ENCODE measurements around the genes PTPN23 and SCAP.

DNA sequence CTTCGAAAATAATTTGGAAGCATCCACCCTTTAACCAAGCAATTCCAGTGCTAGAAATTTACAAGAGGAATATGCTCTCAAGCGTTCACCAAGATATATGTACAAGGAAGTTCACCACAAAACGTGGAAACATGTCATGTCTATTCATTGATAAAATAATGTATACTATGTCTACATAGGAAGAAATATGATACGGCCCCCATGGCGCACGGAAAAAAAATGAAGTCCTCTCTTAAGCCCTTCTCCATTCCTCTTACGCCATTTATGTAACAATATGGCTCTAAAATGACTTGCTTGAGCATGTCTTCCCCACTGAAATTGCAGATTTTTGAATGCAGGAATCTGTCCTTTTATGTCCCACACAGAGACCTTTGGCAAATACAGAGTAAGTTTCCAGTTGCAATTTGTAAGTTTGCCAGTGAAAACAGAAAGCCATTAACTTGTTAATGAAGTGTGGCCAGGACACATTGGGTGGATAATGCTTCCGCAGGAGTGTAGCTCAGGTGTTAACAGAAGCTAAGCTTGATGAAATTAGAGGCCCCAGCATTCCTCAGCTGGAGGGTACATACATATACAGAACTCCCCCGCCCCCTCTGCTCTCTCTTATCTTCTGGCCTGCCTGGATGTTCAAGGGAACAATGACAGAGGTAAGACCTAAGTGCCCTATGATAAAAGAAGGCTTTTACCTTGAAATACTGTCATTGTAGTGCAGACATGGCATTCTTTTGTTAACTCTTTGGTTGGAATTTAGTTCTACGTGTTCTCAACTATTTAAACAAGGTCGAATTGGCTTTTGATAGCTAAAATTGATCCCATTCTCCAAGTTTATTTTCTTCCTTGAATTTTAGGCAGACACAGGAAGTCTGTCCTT lies 3.4 kb upstream of the TDGF1 start:
- PRO-cap = no peak
- RAMPAGE, long total RNA, 2 experiments = no peak in any of the 2 experiments

GRCh38 chr3:46579498-46580265 lies 2.1 kb downstream of the TDGF1 start:
- PRO-cap = no peak
- RAMPAGE, long total RNA, 2 experiments = no peak in any of the 2 experiments

DNA sequence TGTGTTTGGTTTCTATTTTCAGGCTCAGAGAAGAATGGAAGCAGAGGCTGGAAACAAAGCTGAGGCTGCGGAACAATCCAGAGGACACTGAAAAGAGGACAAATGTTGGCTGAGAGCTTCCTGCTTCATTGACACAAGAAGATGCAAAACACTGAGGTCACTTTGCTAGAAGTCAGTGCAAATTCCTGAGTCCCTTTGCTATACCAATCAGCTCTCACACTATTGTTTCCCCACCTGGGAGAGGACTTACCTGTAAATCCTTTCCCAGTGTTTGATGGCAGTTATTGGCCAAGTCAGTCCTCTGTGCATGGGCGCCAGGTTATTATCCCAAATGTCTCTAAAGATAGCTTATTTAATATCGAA lies 12.8 kb downstream of the FAM240A start:
- PRO-cap = no peak
- RAMPAGE, long total RNA, 2 experiments = no peak in any of the 2 experiments

- PRO-cap = no peak
- RAMPAGE, long total RNA, 2 experiments = no peak in any of the 2 experiments
Observed at GRCh38 chr3:46660766-46661470, 32.6 kb downstream of the ALS2CL start.

- PRO-cap = no peak
- RAMPAGE, long total RNA, 2 experiments = no peak in any of the 2 experiments
Observed at GRCh38 chr3:46867210-46868055, 4.2 kb upstream of the MYL3 start.

DNA sequence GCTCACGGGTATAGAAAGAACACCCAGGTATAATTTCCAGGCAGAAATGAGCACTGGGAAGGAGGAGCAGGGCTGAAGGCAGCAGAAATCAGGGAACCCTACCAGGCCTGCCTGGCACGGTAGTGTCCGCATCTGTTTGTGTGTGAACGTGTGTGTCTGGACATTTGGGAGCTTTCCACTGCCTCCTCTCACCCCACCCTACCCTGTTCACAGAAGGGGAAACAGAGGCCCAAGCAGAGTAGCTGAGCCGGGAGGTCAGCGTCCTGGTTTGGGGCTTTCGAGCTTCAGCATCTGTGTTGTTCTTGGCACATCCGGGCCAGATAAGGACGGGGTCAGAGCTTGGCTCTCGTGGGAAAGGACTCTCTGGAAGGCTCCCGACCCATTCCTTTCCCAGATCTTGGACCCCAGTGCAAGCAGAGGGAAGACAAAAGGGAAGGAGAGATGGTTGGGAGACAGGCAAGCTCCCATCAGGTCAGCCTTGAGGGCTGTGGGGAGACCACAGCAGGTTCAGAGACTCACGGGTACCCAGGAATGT lies 6.3 kb upstream of the PTH1R start:
- PRO-cap = unidirectional peak, plus-strand start at position 427 of the sequence
- RAMPAGE, long total RNA, 2 experiments = no peak in any of the 2 experiments

- PRO-cap = no peak
- RAMPAGE, long total RNA, 2 experiments = no peak in any of the 2 experiments
Observed at GRCh38 chr3:46903109-46903660, 25.7 kb downstream of the PTH1R start.

GRCh38 chr3:46918519-46919073 lies 41.1 kb downstream of the PTH1R start:
- PRO-cap = no peak
- RAMPAGE, long total RNA, 2 experiments = no peak in any of the 2 experiments

- PRO-cap = no peak
- RAMPAGE, long total RNA, 2 experiments = no peak in any of the 2 experiments
Observed at GRCh38 chr3:46926745-46927918, 49.4 kb downstream of the CCDC12 start.

- PRO-cap = no peak
- RAMPAGE, long total RNA, 2 experiments = no peak in any of the 2 experiments
Observed at GRCh38 chr3:46938815-46939283, 37.7 kb downstream of the CCDC12 start.

DNA sequence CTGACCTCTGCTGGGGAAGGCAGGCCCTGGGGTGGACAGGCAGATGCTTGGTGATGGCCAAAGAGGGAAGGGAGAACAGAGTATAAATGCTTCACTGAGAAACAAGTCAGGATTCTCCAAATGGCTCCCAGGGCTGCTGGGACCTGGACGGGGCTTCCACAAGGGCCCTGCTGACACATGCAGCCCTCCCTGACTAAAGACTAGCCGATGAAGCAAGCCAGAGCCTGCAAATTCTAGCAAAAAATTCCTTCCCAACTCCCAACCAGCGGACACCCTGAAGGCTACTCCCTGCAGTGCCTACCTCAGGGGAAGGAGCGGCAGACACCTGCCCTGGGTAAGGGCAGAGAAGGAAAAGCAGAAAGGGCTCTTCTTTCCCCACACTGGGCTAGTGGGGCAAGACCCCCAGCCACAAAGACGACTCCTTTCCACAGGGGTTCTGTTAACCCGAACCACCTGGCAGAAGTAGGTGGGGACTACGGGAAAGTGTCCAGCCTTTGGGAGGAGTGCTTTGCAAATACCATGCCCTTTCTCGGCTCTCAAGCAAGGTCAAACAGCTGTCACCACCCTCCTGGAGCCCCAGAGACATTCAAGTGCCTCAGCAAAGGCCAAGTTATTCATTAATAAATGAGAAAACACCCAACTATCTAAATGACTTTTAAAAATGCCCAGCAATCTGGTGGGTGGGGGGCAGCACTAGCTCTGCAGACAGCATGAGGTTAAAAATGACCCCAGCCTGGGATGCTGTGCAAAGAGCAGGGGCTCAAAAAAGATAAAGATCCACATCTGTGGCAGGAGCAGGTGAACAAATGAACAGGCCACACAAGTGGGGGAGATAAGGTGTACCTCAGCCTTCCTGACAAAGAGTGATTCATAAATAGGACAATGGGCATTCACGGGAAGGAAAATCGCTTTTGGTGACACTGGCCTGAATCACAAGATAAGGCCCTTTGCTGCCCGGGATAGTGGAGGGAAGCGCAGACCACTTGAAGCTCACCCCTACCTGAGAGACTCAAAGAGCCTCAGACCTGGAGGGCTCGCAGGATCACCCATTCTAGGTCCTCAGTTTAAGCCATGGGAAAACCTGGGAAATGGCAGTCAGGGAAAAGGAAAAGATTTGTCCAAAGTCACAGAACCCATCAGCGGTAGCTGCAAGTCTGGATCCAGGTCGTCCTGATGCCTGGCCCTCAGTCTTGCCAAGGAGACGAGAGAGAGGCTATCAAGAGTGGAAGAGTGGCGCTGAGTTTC lies 33.0 kb downstream of the CCDC12 start:
- PRO-cap = no peak
- RAMPAGE, long total RNA, 2 experiments = no peak in any of the 2 experiments

- PRO-cap = no peak
- RAMPAGE, long total RNA, 2 experiments = no peak in any of the 2 experiments
Observed at GRCh38 chr3:46974679-46975229, 1.8 kb downstream of the CCDC12 start.

DNA sequence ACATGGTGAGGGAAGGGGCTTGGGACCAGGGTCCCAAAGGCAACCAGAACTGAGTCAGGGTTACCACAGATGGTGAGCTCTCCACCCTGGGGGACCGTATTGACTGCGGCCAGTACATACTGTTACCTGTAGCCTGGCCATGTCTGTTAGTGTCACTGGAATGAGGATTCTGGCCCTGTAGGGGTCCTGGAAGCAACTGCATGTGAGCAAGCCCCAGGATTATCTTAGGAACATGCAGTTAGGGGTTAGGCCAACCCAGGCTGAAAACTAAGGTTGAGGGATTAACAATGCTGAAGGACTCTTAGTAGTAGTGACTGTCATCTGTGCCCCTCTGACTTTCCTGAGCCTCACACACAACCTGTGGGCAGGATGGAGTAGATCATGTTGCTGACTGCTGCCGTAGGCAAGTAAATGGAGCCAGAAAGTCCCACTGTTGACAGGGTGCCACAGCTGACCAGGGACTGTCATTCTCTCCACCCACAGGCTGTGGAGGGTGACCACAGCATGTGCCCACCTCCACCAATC lies 15.1 kb downstream of the NBEAL2 start:
- PRO-cap = no peak
- RAMPAGE, long total RNA, 2 experiments = no peak in any of the 2 experiments

- PRO-cap = bidirectional peak, plus-strand start at chr3:47381011, minus-strand start at chr3:47380808
- RAMPAGE, long total RNA, 2 experiments = start-site peak on the plus strand in 2 of 2 experiments, at chr3:47380879-47381064 at its widest, 41 to 232 reads per replicate; start-site peak on the minus strand in 1 of 2 experiments, at chr3:47380808-47380908 at its widest, 10 reads per replicate
Observed at GRCh38 chr3:47380480-47381328, at the start of gene PTPN23. PTPN23 (plus strand) TSS chr3:47381021.

DNA sequence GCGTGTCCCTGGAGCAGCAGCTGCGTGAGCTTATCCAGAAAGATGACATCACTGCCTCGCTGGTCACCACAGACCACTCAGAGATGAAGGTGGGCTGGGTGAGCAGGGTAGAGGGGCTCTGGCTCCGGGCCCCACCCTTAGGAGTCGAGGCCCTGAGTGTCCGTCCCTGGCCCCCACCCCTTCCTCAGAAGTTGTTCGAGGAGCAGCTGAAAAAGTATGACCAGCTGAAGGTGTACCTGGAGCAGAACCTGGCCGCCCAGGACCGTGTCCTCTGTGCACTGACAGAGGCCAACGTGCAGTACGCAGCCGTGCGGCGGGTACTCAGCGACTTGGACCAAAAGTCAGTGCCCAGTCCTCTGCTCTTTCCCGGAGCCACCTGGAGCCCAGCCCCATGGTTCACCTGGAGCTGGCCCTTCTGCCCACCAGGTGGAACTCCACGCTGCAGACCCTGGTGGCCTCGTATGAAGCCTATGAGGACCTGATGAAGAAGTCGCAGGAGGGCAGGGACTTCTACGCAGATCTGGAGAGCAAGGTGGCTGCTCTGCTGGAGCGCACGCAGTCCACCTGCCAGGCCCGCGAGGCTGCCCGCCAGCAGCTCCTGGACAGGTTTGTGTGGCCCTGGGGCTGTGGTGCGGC lies 28.5 kb downstream of the PTPN23 start:
- PRO-cap = no peak
- RAMPAGE, long total RNA, 2 experiments = no peak in any of the 2 experiments

DNA sequence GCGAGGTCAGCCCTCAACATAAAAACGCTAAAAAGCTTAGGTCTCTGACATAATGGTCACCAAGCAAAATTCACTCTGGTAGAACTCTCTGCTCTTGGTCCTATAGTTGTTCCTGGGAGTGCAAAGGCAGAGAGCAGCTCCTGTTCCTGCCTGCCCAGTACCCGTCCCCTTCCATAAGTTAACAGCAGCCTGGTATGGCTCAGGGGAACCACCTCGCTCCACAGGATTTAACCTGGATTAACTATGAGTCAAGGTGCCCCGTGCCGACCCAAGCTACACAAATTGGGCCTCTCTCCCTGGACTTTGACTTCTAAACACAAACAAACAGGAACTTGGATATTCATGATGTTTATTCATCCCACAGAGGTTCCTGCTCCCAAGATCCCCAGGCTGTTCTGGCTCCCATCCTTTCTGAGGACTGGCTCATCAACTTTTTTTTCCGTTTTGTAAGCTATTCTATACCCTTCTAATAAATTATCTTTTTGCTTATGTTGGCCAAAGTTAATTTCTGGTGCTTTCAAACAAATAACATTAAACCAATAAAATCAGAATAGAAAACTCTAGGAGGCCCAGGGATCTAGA lies 32.1 kb downstream of the SCAP start:
- PRO-cap = no peak
- RAMPAGE, long total RNA, 2 experiments = no peak in any of the 2 experiments

GRCh38 chr3:47475650-47476356 lies at the start of gene SCAP:
SCAP (minus strand) TSS chr3:47475941.
- PRO-cap = bidirectional peak, plus-strand start at chr3:47476081, minus-strand start at chr3:47475898
- RAMPAGE, long total RNA, 2 experiments = start-site peak on the minus strand in 1 of 2 experiments, at chr3:47475817-47475871 at its widest, 1,097 reads per replicate

DNA sequence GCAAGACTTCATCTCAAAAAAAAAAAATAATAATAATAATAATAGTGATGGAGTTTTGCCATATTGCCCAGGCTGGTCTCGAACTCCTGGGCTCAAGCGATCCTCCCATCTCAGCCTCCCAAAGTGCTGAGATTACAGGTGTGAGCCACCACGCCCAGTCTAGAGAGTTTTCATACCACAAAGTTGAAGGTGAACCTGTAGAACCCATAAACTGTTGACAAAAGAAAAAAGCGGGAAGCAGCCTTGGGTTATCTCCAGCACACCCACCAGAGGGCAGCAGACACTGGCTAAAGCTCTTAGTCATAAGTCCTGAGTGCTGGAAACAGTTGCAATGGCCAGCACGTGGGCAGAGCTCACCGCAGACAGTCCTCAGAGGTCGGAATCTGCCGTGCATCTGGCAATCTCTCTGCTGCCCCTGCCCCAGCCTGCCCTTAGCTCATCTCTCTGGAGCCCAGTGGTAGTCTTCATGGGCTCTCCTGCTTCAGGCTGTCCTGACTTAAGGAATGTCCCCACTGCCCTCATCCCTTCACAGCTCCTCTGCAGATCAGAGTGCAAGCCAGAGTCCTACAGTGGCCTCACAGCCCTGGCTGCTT lies 8.6 kb upstream of the ELP6 start:
- PRO-cap = no peak
- RAMPAGE, long total RNA, 2 experiments = no peak in any of the 2 experiments

- PRO-cap = no peak
- RAMPAGE, long total RNA, 2 experiments = start-site peak on the minus strand in 2 of 2 experiments, at chr3:47610235-47610335 at its widest, 21 to 69 reads per replicate
Observed at GRCh38 chr3:47609814-47611148, 31.6 kb upstream of the CSPG5 start.

DNA sequence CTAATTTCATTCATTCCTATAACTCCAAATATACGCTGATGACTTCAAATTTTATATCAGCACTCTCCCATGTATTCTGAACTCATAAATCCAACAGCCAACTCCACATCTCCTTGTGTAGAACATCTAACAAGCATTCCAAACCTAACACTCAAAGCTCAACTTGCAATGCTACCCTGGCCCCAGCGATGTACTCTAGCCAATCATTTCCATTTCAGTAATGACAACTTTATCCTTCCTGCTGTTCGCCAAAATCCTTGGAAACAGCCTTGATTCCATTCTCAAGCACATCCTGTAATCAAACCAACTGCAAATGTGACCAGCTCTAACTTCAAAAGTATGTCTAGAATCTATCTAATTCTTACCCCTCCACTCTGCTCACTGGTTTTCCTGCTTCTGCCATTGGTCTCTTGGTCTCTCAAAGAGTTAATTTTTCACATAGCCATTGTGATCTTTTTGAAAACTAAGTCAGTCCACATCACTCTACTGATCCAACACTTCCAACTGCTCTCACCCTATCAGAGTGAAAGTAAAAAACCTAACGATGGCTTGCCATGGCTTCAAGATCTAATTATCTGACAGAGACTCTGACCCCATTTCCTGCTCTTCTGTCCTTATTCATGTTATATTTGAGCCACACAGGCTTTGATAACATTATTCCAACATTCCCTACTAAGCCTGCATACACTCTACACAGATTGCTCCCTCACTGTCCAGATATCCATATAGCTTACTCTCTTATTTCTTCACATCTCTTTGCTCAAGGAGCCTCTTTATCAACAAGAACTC lies 66.3 kb downstream of the SMARCC1 start:
- PRO-cap = no peak
- RAMPAGE, long total RNA, 2 experiments = no peak in any of the 2 experiments